Camera-type eye (tissue), 1 donor: ENCODE measurements around the genes ANKRD61 and GRID2IP.

- RAMPAGE, long total RNA: no peak
These were observed 88.2 kb downstream of the RNF216 start for GRCh38 chr7:5692922-5693953.

DNA sequence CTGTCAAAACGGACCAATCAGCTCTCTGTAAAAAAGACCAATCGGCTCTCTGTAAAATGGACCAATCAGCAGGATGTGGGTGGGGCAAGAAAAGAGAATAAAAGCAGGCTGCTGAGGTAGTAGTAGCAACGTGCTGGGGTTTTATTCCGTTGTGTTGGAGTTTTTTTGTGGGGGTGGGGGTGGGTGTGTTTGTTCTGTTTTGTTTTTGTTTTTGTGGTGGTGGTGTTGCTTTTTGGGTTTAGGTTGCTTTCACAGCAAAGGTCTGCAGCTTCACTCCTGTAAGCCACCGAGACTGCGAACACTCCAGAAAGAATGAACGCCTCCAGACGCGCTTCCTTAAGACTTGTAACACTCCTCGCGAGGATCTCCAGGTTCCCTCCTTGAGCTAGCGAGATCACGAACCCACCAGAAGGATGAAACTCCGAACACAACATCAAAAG is 12.9 kb upstream of the RNF216 start:
- RAMPAGE, long total RNA: no peak

GRCh38 chr7:5824042-5824639 is 42.7 kb upstream of the RNF216 start:
- RAMPAGE, long total RNA: no peak

DNA sequence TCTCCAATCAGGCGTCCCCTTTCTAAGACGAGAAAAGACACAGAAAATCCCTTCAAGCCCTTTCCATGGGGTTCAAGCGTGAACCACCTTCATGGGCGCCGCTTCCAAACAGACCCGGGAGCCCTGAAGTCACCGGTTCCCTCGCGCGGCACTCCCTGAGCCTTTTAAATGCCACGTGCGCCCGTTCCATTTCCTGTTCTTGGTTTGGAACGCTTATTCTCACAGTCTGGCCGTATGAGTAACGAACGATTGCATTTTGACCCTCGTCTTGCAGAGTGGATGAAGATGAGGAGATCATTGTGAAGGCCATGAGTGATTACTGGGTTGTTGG is 25.0 kb downstream of the CCZ1 start:
- RAMPAGE, long total RNA: no peak

DNA sequence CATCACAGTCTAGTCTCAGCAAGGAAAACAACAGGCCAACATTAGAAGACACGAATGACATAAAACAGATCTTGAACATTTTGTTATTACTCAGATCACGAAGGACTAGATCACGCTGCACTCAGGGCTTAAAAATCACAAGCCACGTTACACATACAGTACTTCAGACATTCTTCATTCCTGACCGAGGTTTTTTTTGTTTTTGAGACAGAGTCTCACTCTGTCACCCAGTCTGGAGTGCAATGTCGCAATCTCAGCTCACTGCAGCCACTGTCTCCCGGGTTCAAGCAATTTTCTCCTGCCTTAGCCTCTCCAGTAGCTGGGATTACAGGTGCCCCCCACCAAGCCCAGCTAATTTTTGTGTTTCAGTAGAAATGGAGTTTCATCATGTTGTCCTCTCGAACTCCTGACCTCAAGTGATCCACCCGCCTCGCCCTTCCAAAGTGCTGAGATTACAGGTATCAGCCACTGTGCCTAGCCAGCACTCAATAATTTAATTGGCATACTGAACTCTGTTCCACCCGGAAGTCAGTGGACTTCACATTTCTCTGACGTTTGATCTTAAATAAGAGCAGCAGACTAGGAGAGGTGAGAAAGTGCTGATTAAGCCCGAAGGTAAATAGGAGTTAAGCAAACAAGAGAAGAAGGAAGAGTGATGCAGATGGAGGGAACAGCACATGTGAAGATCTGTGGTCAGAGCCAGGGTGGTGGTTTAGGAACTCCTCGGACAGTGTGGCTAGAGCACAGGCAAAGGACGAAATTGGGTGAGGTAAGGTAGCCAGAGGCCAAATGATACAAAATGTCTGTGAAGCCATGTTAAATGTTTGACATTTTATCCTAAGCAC is 3.5 kb downstream of the AIMP2 start:
- RAMPAGE, long total RNA: no peak

DNA sequence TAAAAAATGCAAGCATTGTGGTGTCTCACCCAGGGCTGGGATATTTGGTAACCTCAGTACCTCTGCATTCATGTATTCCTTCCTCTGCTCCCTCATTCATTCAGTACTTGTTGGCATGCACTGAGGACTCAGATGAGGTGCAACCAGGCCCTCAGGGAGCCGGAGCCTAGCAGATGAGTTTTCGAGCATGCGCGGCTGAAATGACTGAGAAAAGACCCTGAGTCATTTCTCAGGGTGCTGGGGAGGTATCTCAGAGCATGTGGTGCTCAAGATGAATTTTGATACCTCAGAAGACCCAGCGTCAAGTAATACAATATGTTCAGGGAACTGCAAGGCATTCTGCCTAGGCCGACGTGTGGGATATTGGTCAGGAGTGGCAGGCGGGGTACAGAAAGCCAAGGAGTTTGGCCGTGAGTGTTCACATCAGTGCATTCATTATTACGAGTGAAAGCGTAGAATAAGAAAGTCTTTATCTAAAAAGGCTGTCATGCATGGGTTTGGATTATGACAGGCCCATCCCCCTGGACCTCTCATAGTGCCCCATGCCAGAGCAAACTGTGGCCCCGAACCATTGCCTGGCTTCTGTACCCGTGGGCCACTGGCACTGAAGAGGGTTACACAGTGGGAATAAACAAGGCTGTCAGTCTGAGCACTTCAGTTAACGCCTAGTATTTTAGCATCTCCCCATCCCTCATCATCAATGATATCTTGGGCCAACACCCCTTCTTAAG is 7.5 kb downstream of the AIMP2 start:
- RAMPAGE, long total RNA: no peak

DNA sequence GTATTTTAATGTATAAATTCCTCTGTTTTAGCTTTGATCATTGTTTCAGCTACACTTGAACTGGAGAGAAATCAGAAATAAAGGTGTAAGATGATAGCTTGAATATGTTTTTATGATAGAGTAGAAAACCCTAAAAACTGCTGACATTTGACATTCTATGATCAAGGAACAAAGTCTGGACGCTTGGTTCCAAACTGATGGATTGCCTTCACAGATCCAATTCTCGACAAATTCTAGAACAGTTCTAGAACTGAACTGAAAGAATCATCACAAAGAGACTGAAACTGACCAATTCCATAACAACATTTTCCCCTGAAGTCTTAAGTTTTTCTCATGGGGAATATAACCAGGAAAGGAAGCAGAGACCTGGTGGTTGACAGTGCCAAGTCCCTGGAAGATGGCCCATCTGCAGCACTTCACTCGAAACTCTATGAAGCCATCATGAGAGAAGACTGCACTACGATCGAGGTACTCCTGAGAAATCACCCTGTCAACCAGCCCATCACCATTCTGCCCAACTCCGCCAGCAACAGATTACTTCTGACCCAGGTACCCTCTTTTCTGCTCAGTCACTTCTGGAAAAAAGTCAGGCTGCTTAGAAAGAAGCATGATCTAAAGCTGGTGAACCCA is at the start of gene ANKRD61:
TSS of gene ANKRD61 (plus strand) at position 334 of the 630 bp plus-strand sequence.
- RAMPAGE, long total RNA: no peak

DNA sequence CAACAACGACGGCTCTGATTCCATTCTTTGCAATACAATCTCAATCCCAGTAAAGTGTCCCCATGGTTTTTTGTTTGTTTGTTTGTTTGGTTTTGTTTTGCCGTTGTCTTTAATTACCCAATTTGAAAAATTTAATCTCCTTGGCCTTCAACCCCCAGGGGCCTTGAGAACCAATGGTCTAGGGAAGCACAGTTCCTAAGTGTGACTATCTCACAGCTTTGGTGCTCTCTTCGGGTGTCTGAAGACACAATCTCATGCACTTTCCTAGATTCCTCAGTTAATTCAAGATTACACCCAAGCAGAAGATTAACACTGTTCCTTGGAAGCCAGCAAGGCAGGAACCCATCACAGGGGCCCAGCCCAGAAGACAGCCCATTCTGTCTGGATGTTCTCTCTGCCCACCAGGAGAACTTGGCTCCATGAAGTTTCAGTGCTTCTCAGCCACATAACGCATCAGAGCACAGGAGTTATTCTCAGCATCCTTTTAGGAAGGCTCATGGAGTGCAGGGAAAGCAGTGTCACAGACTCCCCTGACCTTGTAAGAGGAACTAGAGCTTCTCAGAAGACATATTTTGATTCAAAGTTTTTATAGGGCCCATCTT is 58.9 kb downstream of the CYTH3 start:
- RAMPAGE, long total RNA: no peak

DNA sequence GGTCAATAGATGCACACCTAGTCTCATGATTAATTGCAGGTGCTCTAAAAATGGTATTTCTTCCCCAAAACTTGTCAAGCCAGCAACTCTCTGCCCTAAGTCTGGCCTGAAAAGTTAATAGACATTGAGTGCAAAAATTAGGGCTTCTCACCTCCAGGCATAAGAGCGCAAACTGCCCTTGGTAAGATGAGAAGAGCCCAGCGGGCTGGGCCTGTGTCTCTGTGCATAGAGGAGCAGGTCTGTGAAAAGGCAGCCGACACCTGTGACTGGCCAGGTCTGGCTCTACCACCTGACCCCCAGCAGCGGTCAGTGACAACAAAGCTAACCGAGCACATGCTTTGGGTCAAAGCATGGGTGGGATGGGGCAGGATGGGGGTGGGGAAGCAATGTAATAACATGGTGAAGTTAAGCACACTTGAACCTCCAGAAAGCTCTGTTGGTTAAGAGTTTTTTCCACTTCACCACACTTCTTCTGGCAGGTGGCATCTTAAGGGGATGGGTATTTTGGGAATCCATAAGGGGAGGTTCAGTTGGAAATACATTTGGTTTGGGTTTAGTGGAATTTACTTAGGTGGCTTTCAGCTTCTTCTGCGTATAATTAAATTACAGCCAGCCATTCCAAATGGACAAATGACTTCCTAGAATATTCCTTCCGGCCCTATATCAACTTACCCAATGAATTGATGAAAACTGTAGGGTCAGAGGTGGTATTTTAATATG is 29.2 kb downstream of the CYTH3 start:
- RAMPAGE, long total RNA: no peak

DNA sequence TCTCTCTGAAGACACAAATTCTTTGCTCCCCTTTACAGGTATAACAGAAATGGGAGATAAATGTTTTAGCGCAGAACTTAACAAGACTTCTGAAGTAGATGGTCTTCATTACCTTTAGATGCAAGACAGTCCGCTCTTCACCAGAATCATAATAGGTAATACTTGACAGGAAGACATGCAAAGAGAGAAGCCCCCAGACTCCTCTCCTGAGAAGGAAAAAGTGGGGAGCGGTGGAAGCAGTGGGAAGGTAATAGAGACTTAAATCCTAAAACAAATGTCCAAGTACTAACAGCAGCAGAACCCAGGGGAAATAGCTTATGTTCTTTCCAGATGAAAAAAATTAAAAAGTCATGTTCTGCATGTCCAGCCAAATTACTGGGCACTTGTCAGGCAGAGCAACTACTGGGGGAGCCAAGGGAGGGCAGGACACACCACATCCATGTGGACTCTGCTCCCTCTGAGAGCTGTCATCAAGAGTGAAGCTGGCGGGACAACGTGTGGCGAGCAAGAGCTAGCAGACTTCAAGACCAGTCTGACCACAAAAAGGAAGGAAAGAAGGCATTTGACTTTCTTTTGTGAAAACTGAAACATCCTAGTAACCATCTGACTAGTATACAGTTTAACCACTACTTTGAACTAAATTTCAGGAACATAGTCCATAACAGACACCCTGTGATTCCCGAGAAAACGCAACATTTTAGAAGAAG is 15.9 kb downstream of the CYTH3 start:
- RAMPAGE, long total RNA: no peak

GRCh38 chr7:6403220-6403543 is 28.9 kb downstream of the RAC1 start:
- RAMPAGE, long total RNA: no peak

GRCh38 chr7:6422127-6422665 is 25.6 kb downstream of the DAGLB start:
- RAMPAGE, long total RNA: no peak

DNA sequence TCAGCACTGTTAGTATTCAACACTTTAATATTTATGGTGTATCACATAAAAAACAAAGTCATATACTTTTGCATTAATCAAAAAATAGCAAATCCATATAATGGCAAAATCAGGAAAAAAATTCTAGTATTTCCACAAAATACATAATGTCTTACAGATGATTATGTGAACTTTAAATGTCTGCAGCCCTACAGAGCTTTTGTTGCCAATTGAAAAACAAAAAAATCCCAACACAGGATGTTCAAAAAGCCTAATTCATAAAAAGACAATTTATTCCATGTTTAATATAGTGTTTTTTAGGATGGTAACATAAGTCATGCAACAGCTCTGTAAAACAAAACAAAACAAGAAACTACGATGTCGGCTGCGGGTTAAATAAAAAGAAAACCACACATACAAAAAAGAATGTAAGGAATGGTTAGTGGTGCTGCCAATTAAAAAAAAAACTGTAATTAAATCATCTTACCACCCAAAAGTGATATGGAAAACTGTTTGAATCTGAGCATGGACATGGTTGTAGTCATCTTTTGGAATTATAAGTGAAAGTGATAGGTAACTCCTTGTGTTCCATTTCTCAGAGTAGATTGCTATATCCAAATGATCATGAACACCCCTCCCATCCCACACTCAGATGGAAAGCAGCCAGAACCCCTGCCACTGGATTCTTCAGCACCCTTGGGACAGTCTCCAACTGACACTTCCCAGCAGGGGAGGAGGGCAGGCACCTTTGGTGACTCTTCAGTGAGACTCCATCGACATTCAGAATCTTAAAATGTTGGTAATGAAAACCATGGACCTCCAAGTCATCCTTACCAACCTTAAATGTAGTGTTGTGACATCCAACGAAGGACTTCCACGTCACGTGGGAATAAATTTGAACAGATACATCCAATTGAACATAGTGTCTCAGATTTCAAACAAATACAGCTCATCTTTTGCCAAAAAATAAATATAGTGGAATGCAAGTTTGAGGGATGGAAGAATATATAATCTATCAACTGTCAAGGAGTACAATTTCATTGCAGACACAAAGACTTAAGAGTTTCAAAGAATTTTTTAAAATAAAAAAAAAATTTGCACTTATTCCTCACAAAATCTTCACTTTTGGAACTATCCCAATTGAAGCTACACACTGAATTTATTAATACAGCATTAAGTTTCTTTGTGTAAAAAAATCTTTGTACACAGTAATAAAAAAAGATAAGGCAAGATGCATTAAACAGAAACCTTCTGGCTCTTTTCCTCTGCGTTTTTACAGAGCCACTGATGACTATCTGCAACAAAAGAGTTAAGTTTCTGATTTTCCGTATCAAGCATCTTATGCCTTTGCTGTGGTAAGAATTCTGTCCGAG is 14.5 kb upstream of the DAGLB start:
- RAMPAGE, long total RNA: no peak

GRCh38 chr7:6465832-6466652 is 17.9 kb downstream of the KDELR2 start:
- RAMPAGE, long total RNA: no peak

DNA sequence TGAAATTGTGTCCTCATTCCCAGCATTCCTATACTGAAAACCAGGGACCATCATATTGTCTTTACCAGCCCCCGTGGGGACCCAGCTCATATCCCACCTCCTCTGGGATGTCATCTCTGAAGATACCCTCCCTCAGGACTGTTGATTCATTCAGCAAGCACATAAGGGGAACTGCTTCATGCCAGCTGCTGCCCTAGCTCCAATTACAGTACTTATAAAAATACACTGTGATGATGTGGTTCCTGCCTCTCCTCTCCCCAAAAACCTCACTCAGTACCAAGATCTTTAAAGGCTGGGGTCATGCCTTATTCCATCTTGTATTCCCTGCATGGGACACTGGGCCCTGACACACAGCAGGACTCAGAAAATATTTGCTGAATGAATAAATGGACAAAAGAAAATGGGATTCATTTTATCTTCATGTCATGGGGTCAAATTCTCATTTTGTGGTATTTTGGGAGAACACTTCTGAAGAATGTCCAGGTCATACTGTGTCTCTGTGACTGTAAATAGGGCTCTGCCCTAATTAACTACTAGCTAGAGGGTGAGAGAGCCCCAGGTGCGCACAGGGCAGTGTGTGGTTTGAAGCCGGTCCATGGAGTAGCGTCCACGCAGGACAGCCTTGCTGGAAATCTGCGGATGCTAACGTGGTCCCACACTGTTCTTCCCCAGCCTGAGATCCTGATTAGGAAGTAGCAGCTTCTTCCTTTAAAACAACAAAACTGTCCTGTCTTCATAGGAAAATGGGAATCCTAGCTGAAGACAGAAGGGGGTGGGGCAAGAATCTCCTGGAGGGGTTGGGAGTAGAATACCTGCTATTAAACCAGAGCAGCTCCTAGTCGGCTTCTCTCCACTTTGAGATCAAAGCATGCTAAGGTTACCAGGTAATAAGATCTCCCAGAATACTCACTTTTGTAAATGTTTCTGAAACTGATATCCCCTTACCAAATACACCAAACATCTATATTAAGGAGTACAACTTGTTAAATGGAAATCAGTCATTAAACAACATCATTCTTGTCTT is 7.0 kb downstream of the KDELR2 start:
- RAMPAGE, long total RNA: no peak

GRCh38 chr7:6536581-6537207 is 14.6 kb downstream of the GRID2IP start:
- RAMPAGE, long total RNA: no peak

DNA sequence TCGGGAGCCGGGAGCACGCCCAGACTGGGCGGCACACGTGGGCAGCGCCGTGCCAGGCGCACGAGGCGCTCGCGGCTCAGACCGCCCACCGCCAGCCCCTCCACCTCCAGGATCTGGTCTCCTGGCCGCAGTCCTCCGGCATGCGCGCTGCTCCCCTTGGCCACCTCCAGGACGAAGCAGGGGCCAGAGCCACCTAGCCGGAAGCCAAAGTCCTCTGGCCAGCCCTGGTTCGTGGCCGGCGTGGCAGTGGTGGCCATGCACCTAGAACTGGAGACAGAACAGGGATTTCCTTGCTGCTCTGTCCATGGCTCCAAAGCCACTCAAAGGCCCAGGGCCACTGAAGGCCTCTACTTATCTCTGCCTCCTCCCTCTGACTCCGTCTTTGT is at the start of gene GRID2IP:
TSS of gene GRID2IP (minus strand) at position 282 of the 386 bp plus-strand sequence.
- RAMPAGE, long total RNA: no peak

- RAMPAGE, long total RNA: no peak
These were observed 22.7 kb upstream of the ZNF12 start for GRCh38 chr7:6729270-6729978.

- RAMPAGE, long total RNA: no peak
These were observed 29.6 kb upstream of the CCZ1B start for GRCh38 chr7:6855513-6856193.

- RAMPAGE, long total RNA: no peak
These were observed 119.9 kb upstream of the CCZ1B start for GRCh38 chr7:6945940-6946453.